Colon Carcinoma Metastatic in the Lung (tissue), 2 donors: ENCODE measurements around the genes C2CD4A and TPM1.

DNA sequence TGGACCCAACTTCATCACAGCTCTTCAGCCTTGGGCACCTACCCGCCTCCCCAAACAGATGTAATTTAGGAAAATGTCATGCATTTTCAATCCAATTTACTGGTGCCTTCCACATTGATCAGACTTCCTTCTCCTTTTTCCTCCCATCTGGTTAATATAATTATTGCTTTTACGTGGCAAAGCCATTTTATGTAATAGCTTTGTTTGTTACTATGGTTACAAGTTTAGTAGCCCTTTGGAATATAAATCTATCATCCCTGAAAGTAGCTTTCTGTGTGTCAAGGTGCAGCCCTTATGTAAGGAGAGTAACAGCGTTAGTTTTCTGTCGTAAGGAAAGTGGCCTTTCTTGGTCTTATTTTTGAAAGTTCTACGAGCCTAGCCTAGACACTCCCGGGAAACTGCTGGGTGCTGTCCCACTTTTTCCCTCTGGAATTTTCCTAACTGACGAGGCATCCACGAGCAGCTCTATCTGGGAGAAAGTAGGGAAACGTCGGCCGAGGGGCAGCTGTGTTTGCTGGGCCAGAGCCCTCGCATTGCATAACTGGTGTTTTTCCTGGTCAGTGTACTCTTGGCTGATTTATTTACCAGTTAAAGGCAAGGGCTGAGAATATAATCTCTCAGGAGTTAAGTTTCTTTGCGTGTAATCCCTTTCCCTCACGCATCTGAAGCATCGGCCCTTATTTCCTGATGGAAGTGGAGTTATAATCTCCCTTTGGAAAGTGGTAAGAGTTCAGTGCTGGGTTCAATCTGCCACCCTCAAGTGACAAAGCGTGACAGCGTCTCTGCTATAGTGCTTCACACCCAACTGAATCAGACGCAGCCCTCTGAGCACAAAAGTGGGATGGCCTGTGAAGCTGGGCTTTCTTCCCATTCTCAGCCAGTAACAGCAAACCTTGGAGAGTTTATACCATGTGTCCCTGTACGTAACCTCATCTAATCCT is 311.7 kb downstream of the RORA start:
- PRO-cap, 2 experiments, result no peak in any of the 2 experiments

DNA sequence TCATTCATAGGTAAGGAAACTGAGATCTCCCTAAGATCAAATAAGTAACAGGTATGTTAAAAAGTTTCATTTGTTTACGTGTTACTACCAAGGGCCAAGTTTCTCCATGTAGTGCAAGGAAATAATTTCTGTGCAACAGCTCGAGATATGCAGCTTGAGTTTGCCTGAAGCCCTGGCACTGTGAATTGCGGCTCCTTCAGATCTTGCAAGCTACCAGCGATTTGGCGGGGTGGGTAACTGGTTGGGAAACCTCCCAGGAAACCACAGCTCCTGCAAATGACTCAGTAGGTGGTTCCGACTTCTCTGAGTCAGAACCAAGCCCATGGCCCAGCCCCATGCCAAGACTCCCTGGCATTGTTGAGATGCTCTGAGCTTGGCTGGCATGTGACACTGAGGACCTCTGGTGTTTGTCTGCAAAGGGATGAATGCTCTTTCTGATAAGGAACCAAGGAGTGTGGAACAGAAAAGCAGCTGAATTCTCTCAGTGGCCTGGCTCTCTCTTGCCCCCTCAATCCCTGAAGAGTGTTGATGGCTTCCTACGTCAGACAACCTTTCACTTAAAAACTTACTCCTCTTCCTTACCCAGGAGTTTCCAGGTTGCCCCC is 296.6 kb downstream of the RORA start:
- PRO-cap, 2 experiments, result no peak in any of the 2 experiments

- PRO-cap, 2 experiments, result no peak in any of the 2 experiments
These were observed 132.1 kb downstream of the RORA start for GRCh38 chr15:61096930-61097574.

DNA sequence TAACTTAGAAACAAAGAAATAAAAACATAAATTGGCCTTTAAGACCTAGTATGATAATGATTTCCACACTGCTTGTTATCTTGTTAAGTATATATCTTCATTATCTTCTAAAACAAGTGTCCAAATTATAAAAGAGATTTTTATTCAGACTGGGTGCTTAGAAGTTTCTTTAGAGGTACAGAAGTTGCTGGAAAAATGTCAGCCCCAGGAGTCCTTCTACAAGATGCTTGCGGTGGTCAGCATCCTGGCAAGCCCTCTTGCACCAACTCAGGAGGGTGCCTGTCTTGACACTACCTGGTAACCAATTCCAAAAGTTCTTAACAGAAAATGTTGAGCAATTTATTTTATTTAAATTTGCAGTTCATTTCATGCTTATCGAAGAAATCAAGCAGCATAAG is 313.1 kb downstream of the VPS13C start:
- PRO-cap, 2 experiments, result no peak in any of the 2 experiments

DNA sequence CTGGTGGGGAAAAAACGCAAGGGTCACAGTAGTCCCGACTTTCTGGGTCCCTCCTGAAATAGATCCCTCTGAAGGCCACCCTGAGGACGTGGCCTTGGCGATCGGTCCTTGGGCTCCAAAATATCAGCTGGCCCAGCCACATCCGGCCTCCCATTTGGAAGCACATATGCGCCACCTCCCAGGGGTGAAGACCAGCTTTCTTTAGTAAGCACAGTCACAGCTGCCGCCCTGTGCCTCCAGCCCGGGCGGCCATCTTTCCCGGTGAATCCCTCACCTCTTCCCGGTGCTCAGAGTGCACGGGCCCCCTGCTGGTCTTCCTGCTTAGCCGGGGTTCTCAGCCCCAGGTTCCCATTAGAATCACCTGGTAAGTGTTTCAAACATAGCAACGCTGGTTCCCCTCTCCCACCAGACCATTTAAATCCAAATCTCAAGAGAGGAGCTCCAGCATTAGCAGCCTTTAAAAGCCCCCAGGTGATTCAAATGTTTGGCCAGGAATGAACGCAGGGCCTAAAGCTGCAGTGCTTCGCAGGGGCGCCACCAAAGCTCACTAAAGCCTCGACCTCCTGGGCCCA is 232.2 kb downstream of the VPS13C start:
- PRO-cap, 2 experiments, result no peak in any of the 2 experiments

DNA sequence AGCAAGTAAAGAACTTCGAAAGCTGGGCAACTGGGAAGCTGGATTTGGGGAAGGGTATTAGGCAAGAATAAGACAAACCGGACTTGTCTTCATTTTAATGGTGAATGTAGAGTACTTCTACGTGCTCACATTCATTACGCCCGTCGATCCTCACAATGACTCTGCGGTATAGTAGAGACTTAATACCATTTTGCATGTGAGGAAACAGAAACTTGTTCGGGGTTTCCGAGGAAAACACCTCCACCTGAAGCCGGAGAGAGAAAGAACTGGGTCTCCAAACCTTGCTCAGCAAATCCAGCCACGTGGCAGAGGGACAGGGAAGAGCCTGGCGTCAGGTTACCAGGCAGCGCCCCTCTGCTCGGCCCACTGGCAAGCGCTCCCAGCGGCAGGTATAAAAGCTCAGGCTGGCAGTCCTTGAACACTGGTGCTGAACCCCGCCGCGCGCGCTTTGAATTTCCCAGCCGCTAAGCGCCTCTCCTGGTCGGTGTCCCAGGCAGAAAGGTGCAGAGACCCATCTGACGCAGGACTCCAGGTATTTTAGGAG is at the start of gene C2CD4A:
Gene C2CD4A, plus strand, starts transcription at position 421 of the 544 bp plus-strand sequence.
- PRO-cap, 2 experiments, result peak in 2 of 2 experiments; most common plus-strand start position 394 of the sequence (in 1); most common minus-strand start position 154 of the sequence (in 1)

DNA sequence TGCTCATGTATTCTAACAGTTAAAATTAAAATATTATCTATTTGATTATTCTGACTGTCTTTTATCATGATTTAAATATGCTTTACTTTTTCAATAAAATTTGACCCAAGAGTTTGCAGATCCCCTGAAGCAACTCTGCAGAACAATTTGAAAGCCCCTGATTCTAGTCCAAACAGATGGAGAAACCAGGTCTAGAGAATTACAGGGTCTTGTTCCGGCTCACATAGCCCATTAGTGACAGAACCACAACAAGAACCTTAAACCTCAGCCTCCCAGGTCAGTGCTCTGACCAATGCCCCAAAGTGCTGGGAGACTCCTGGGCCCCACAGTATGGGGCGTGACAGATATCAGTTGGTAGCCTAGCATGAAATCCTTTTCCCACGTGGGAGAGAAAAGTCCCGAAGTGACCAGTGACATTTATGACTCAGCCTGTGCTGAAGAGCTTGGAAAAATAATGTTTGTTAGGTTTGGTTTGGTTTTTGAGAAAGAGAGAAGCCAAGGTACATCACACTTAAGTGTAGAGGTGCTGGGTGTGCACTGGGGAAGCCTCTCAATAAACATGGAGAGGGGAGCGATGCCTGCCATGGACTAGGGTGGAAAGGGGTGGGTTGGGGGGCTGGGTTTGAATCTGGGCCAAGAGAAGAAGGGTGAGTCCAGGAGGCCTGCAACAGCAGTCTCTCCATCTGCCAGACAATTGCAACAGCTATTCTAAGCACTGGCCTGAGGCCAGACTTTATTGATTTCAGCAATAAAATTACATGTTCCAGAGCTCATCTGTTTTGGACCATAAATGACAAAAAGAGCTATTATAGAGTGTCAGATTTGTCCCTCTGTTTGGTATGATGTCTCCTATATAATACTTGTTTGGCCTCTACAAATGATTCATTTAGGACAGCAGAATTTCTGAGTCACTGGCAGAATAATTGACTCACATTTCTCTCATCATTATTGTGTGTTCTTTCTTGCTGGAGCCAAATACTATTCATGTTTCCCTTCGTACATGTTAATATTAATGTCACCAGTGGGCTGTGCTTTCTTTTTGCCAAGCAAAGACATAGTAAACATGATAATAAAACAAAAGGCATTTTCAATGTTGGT is 43.4 kb downstream of the C2CD4A start:
- PRO-cap, 2 experiments, result no peak in any of the 2 experiments

GRCh38 chr15:62119045-62119868 is 45.8 kb downstream of the C2CD4B start:
- PRO-cap, 2 experiments, result peak in 2 of 2 experiments; most common minus-strand start chr15:62119498 (in 2)

DNA sequence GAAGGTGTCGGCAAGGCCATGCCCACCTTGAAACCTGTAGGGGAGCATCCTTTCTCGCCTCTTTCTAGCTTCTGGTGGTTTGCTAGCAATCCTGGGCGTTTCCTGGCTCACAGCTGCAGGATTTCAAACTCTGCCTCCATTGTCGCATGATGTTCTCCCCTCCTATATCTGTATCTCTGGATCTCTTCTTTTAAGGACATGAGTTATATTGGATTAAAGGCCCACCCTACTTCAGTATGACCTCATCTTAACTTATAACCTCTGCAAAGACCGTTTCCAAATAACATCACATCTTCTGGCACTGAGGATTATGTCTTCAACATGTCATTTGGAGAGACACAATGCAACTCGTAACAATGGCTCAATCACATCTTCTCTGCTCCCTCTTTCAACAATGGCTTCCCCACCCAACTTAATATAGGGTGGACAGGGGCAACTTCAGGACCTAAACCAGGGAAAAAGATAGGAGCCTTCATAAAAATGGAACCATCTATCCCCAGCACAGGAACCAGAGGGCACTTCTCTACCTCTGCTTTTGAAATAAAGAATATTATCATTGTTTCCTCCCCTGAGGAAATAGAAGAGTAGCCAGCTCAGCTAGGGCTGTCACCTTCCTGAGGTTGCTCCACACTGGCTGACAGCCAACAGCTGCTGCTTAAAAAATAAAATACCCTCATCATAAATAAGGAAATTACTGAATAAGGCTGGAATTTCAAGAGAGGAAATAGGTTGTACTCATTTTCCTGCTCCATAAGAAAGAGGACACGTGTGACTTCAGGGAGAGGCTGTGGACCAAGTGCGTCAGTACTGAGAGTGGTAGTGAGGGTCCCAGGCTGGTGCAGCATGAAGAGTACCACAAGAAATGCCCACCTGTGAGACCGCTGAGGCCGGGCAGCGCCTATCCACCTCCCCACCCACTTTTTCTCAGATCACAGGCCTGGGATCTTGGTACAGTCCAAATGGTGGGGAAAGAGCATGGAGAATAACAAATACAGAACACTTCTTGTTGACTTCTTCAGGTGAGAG is 7.9 kb upstream of the C2CD4B start:
- PRO-cap, 2 experiments, result no peak in any of the 2 experiments

DNA sequence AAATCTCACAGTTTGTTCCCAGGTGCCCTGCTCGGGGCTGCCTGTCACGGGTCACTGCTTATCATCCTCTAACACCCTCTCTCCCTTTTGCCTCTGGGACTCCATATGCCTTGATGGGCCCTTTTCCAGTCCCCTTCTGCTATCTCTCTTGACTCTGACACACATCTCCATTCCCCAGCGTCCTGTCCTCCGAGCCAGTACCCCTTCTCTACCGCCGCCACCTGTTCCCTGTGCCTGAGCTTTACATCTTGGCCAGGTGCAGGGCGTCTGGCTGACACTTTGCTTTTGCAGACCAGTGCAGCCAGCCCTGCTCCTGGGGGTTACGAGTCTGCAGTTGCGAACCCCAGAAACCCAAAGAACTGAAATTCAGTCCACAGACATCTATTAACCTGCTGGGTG is 65.3 kb downstream of the TLN2 start:
- PRO-cap, 2 experiments, result no peak in any of the 2 experiments

GRCh38 chr15:62589535-62590040 is 199.2 kb downstream of the TLN2 start:
- PRO-cap, 2 experiments, result no peak in any of the 2 experiments

DNA sequence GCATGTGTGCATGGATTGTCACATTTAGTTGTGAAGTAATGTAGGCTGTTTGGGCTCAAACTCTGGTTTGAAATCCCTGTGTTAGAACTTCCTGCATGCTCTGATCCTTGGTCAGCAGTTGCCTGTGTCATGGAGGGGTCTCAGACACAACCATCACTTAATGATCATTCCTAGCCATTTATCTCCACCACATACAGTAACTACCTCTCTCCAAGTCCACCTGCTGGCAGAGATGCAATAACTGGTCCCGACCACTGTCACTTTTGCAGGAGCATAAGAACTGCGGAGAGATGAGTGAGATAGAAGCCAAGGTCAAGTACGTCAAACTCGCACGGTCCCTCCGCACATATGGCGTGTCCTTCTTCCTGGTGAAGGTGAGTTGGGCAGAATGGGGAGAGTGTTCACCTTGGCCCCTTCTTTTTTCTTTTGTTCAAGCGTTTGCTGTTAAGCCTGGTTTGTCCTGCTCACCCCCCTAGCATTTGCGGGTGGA is 284.6 kb downstream of the TLN2 start:
- PRO-cap, 2 experiments, result no peak in any of the 2 experiments

DNA sequence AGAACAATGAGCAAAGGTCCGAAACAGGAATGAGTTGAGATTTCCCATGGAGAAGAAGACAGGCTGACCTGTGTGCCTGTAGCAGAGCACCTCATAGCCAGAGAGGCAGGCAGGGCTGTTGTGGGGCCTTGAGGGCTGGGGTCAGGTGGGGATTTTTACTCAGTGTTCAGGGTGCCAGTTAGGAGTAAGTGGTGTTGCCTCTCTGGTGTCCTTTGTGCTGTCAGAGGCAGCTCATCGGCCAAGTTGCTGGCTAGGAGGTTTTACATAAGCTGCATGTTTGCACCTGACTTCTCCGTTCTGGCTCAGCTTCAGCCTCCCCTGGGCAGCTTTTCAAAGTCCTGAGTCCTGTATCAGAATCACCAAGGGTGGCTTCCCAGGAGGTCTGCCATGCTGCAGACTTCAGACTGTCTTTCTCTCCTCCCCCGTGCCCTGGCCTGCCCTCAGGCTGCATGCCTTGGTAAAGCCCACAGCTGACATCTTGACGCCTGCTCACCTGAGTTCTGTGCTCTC is 242.6 kb upstream of the TPM1 start:
- PRO-cap, 2 experiments, result no peak in any of the 2 experiments

- PRO-cap, 2 experiments, result no peak in any of the 2 experiments
These were observed 230.3 kb upstream of the TPM1 start for GRCh38 chr15:62812238-62812704.

DNA sequence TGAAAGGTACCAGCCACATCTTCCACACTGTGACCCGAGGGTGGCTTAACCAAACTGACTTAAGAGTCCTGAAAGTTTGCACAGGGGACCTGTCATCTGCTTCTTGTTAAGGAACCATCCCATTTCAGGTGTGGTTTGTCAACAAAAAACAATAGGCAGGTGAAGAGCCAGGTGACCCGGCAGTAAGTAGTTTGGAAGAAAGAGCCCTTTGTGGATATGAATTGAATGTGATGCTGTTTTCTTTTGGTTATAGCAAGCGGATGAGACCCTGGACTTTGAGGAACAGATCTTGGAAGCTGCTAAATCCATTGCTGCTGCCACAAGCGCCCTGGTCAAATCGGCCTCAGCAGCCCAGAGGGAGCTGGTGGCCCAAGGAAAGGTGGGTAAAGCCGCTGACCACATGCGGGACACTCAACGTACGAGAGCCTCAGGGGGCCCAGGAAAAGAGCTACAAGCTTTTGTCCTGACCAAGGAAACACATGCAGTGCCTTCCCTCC is 209.2 kb upstream of the TPM1 start:
- PRO-cap, 2 experiments, result peak in 1 of 2 experiments; most common plus-strand start position 278 of the sequence (in 1); most common minus-strand start position 61 of the sequence (in 1)

DNA sequence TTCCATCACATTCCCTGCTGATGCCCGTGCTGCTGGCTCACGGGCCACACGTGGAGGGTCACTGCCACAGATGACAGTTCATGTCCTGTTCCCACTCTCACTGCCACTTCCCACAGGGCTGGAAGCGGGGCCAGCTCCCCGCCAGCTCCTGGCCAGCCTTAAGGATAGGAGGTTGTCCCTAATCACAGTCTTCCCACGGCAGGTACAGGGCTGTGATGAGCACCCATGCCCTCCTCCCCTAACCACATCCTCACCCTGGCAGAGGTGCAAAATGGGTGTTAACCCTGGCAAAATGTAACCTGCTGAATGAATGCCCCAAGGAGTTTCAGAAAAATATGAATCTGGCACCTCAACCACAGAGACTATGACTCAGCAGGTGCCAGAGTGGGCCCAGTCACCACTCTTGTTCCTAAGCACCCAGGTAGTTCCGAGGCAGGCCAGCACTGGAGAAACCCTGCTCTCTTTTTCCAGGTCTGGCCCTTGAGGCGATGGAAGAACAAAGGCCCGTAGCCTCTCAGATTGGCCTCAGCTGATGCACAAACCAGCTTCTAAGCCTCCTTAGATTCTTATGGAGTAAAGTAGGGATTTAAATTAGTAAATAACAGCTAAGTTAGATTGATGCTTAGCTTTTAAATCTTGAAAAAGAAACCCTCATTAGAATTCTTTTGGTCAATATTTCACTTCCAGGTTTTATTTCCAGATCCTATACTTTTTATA is 185.0 kb upstream of the TPM1 start:
- PRO-cap, 2 experiments, result no peak in any of the 2 experiments

- PRO-cap, 2 experiments, result no peak in any of the 2 experiments
These were observed 142.2 kb upstream of the TPM1 start for GRCh38 chr15:62900316-62900785.

- PRO-cap, 2 experiments, result no peak in any of the 2 experiments
These were observed 101.8 kb upstream of the TPM1 start for GRCh38 chr15:62940509-62941416.

DNA sequence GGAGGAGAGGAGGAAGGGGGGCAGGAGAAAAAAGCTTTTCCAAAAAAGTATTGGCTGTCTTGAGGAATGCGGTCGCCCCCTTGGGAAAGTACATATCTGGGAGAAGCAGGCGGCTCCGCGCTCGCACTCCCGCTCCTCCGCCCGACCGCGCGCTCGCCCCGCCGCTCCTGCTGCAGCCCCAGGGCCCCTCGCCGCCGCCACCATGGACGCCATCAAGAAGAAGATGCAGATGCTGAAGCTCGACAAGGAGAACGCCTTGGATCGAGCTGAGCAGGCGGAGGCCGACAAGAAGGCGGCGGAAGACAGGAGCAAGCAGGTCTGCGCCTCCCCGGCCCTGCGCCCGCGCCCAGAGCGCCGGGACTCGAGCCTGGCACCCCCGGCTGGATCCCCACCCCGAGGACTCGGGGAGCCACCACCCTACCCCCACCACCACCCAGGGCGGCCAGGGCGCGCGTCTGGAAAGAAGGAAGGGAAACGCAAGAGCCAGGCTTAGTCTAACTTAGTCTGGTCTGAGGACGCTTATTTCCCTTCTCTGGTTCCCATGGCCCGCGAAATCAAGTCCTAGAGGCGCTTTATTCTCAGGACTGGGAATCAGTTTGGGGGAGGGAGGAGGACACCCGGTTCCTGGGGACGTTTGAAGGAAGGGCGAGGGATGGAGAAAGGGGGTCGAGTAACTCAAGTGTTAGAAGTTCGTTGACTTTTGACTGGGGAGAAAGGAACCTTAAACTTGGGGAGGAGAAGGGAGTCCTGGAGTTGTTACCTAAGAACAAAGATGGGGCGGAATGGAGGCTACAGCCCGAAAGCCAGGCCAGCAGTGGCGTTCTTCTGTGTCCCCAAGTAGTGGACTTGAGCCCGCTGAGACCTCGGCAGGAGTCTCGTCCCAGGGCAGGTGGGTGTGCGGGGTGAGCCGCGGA is at the start of gene TPM1:
Gene TPM1, plus strand, starts transcription at position 120 of the 914 bp plus-strand sequence.
- PRO-cap, 2 experiments, result peak in 2 of 2 experiments; most common plus-strand start position 124 of the sequence (in 2); most common minus-strand start position 155 of the sequence (in 1)

- PRO-cap, 2 experiments, result no peak in any of the 2 experiments
These were observed 4.7 kb downstream of the TPM1 start for GRCh38 chr15:63047082-63047848.